Mesenchymal stem cell of Wharton's jelly (primary cell): ENCODE results near the gene PRMT1.

DNA sequence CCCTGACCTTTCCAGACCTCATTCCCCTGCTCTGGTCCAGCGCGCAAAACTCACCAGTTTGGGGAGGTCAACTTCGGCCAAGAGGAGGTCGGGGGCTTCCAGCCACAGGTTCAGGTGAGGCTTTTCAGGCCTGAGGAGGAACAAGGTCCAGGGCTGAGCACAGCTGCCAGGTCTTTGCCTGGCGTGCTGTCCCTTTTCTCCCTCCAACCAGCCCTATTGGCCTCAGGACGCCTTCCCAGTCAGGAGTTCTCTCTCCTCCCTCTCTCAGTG lies 4.7 kb downstream of the PIH1D1 start:
- CAGE, long polyA plus RNA: no peak

DNA sequence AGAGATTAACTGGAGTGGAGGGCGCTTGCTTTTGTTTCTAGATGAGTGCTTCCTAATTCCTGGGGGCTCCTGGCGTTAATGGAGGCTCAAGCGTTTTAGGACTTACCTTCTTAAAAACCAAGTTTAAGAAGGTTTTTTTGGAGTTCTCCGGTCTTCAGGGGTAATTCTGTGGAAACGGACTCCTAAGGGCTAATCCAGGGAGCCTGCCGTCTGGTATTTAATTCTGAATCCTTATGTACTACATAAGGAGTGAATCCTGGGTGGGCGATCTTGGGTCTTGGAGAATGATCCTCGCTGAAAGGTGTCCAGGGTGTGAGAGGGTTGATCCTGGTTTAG lies 329 bp downstream of the RPS11 start:
- CAGE, long polyA plus RNA: no peak

DNA sequence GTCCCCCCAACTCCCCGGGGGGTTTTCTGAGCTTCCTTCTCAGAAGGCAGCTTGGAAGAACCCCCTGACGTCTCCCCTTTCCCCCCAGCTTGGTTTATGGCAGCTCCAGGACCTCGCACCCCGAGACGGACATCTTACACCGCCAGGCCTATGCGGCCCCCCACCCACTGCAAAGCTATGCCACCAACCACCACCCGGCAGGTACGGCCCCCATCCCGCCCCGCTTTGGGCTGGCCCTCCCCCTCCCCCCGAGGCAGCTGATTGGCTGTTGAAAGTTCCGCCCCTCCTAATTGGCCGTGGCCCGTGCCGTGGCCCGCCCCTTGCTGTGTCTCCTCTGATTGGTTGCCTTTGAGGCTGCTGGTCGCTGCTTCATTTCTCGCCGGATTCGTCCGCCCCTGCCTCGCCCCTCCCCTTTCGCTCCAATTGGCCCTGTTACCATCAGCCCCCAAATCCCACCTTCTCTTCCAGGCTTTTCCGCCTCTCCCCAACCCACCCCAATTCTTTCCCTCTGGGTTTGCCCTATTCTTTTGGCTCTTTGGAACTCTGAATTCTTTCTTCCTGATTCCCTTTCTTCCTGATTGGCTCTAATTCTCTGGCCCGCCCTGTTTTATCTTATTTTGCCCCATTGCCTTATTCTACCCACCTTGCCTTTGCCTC lies 2.4 kb downstream of the PRR12 start:
- CAGE, long polyA plus RNA: no peak

DNA sequence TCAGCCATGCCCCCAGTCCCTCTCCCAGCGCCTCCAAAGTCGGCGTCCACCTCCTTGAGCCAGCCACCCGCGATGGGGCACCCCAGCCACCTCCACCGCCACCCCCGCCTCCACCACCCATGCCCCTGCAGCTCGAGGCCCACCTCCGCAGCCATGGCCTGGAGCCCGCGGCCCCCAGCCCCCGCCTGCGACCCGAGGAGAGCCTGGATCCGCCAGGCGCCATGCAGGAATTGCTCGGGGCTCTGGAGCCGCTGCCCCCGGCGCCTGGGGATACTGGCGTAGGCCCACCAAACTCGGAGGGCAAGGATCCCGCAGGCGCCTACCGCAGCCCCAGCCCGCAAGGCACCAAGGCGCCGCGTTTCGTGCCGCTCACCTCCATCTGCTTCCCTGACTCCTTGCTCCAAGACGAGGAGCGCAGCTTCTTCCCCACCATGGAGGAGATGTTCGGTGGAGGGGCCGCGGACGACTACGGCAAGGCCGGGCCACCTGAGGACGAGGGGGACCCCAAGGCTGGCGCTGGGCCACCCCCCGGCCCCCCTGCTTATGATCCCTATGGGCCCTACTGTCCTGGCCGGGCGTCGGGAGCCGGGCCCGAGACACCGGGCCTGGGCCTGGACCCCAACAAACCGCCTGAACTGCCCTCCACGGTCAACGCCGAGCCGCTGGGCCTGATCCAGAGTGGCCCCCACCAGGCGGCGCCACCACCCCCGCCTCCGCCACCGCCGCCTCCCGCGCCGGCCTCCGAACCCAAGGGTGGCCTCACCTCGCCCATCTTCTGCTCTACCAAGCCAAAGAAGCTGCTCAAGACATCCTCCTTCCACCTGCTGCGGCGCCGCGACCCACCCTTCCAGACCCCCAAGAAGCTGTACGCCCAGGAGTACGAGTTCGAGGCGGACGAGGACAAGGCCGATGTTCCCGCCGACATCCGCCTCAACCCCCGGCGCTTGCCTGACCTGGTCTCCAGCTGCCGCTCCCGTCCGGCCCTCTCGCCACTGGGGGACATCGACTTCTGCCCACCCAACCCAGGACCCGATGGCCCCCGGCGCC lies 6.1 kb downstream of the PRR12 start:
- CAGE, long polyA plus RNA: no peak

DNA sequence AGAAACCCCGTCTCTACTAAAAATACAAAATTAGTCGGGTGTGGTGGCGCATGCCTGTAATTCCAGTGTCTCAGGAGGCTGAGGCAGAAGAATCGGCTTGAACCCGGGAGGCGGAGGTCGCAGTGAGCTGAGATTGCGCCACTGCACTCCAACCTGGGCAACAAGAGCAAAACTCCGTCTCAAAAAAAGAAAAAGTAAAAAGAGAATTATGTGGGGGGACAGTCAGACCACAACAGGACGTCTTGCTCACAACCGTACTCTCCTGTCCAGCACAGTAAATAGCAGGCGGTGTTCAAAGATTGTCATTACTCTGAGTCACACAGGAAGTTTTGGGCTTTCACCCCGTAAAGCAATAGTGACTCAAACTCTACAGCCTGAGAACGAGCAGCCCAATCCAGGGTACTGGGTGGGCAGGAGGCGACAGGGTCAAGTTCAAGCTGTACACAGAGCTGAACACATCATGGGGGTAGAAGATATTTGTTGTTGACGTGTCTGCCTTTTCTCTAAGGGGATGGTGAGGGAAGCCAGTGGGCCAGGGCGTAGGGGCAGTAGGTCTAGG lies 23.0 kb downstream of the PRR12 start:
- CAGE, long polyA plus RNA: no peak

DNA sequence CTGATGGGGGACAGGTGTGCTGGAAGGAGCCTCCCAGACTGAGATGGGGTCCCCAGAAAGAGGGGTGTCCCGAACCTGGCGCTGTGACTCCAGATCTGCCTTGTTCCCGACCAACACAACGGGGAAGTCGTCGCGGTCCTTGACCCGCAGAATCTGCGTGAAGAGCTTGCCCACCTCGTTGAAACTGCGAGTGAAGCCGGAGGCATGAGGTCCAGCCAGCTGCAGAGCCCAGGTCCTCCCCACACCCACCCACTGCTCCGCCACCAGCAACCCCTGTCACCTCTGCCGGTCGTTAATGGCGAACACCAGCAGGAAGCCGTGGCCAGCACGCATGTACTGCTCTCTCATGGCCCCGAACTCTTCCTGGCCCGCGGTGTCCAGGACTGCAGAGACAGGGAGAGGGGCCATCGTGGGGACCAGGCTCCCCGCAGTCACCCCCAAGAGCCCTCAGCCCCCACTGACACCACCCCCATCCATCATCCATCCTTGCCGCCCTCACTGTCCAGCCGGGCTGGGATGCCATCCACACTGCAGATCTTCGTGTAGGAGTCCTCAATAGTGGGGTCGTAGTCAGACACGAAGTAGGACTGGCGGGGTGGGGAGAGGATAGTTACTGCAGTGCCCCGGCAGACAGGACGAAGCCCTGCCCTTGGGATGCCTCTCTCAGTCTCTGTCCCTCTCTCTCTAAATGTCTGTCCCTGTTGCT lies 3.2 kb downstream of the RRAS start:
- CAGE, long polyA plus RNA: no peak

- CAGE, long polyA plus RNA: no peak
These were observed 930 bp upstream of the SCAF1 start for GRCh38 chr19:49641044-49641513.

GRCh38 chr19:49676911-49677850 lies at the start of gene PRMT1:
TSS of gene PRMT1 (plus strand) at chr19:49677271.
- CAGE, long polyA plus RNA: start-site peak on the plus strand at chr19:49677230-49677265, 308 and 225 reads in 2 replicates

- CAGE, long polyA plus RNA: no peak
These were observed 1.3 kb downstream of the PRMT1 start for GRCh38 chr19:49678271-49678867.

GRCh38 chr19:49719775-49720249 lies 28.9 kb downstream of the CPT1C start:
- CAGE, long polyA plus RNA: no peak

GRCh38 chr19:49801907-49802805 lies 10.9 kb downstream of the FUZ start:
- CAGE, long polyA plus RNA: no peak

- CAGE, long polyA plus RNA: no peak
These were observed 19.2 kb downstream of the MED25 start for GRCh38 chr19:49836965-49838078.

DNA sequence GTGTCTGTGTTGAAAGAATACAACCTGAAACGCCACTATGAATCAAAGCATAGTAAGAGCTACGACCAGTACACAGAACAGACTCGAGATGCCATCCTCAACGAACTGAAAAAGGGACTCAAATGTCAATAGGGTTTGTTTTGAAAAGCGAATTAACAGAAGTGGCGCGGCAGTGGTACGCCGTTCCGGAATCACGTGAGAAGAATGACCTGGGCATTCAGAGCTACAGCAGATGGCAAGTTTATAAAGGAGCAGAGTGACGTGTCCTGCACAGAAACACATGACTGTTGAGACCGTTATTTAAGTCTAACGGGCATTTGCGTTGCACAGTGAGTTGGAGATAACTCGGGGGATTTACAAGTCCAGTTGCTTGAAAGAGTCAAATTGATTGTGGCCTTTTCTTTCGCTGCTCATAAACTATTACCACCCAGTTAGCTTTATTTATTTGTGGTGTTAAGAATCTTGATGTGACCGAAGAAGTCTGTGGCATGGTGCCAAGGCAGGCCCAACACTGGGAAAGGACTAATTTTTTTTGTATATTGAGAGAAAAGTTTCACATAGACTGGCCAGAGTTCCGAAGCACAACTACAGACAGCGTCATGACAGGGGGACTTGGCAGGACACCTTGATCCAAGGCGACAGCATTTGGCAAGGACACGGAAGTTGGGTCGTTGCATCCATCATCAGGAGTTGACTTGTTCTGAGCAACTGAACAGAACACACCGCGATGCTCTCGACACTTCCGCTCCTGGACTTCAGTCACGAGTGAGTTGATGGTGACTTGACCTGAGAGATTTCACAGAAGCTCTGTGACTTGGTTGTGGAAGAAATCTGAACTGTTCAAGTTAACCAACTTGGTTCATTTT lies 20.8 kb downstream of the MED25 start:
- CAGE, long polyA plus RNA: no peak

DNA sequence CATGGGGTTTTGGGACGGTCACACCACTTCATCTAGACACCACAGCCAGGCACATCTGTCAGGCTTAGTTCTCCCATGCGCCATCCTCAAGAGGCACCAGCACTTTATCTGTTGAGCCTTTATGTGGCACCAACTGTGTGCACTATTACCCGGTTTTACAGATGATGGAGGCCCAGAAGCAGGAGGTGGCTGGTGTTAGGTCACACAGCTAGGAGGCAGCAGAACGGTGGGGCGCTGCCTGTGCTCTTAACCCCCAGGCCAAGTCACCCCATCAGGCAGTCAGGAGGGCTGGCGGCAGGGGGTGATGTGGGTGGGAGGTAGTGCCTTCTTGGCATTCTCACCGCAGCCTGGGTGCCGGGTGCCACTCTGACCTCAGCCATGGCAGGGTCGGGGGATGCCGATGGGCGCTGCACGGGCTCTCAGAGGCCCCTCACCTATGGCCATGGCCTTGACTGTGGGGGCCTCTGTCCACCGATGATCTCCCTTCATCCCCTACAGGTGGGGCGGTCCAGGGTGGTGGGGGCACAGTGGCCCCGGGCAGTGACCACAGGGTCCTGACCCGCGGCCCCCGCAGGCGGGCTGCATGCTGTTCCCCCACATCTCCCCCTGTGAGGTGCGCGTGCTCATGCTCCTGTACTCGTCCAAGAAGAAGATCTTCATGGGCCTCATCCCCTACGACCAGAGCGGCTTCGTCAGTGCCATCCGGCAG lies 10.8 kb downstream of the PNKP start:
- CAGE, long polyA plus RNA: no peak

GRCh38 chr19:49859665-49860923 lies 7.3 kb downstream of the PNKP start:
- CAGE, long polyA plus RNA: no peak

- CAGE, long polyA plus RNA: no peak
These were observed 24.3 kb downstream of the ZNF473 start for GRCh38 chr19:50049809-50050727.

GRCh38 chr19:50214524-50215621 lies 11.5 kb downstream of the MYH14 start:
- CAGE, long polyA plus RNA: no peak

GRCh38 chr19:50281299-50282126 lies 47.7 kb downstream of the KCNC3 start:
- CAGE, long polyA plus RNA: no peak

DNA sequence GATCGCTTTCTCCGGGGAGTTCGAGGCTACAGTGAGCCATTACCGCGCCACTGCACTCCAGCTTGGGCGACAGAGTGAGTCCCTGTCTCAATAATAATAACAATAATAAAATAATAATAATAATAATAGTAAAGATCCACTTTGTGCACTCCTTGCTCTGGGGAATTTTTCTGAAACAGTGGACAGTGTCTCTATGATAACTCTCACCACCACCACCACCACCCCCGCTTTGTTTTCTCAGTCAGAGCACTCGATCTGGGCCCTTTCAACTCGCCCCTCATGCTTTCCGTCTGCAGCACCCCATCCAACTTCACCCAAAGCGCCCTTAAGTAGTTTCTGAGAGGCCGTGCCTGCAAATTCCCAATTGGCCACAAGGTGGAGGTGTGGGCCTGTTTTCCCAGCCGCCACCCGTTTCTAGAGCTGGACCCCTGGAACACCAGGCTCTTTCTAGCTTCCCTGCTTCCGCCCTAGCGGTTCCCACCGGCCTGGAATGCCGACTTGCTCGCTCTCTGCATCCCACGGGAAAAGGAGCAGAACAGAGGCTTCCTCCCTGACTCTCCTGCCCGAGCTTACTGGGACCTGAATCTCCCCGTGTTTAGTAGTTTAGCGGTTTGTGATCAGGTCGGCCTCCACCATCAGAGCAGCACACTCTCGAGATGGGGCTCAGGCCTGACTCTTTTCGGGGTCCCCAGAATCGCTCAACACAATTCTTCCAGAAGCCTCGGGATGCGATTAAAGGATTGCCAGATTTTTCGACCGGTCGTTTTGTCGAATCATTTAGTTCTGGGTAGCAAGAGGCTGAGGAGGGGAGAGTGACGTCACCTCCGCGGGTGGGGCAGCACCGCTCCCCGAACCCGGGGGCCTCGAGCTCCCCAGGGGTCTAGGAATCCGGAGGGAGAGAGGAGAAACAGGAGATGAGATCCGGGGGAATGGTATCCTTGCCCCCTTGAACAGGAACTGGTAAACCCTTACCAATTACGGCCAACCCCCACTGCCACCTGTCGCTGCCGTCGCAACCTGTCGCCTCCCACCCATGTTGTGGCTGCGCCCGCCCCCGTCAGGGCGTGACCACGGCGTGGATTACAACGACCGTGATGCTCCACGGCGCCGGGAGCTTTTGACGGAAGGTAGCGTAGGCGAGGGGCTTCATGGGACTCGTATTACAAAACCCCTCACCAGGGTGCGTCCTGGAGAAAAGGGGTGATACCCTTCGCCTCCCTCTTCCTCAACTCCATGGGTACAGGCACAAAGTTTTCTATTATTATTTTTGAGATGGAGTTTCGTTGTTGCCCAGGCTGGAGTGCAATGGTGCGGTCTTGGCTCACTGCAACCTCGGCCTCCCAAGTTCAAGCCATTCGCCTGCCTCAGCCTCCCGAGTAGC lies 8.1 kb downstream of the NAPSA start:
- CAGE, long polyA plus RNA: no peak

DNA sequence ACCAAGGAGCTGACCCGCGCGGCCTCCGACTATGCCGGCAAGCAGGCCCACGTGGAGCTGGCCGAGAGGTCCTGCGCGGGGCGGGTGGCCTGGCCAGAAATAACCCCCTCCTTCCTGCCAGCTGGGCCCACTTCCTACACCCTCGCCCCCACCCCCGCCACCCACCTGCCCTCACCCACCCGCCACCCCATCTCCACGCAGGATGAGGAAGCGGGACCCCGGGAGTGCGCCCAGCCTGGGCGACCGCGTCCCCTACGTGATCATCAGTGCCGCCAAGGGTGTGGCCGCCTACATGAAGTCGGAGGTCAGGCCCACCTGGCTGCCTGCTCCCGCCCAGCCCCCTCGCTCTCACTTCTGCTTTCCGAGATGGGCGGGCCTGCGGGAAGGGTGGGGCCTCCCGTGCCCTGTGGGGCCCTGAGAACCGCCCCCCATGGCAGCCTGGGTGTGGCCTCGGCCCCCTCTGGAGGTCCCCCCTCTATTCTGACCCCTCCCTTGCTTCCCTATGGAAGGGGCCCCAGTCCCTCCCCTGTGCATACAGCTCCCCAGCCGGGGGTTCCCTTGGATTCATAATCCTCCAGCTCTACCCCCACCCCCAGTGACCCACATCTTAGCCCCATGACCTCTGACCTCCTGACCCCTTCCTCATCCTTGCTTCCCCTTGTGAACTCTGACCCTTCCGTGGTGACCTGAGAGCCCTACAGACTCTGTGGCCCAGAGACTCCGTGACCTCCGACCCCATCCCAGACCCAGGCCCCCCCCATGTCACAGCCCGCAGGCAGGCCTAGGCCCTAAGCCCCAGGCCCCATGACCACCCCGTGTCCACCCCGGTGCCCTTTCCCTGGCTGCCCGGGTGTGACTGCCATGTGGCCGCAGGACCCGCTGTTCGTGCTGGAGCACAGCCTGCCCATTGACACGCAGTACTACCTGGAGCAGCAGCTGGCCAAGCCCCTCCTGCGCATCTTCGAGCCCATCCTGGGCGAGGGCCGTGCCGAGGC lies 2.9 kb upstream of the SPIB start:
- CAGE, long polyA plus RNA: no peak